ENCODE measurements around a stretch of chr6.

DNA sequence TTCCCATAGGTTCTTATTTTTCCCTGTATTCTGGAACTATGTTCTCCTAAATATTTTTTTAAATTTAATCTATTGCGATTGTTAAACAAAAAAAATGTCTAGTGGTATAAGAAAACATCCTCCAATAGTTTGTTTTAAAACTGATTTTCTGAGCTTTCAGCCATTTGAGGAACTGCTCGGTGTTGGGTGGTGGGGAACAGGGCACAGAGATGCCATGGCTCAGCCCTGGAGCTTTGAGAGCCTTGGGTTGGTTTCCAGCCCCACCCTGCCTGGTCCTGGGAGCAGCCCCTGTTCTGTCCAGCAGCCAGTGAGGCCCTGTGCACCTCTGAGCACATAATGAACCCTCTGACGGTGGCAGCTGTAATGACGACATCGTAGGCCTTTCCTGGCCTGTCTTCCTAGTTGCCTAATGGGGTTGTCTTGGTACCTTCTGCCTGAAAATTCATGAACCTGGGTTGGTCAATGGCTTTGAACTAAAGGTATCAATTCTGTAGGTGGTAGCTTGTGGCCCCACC lies 53.3 kb downstream of the TBC1D7 start:
- PRO-cap, result no peak
- RAMPAGE, long total RNA, 4 experiments, result no peak in any of the 4 experiments

- PRO-cap, result no peak
- RAMPAGE, long total RNA, 4 experiments, result no peak in any of the 4 experiments
These were observed 20.6 kb downstream of the TBC1D7 start for GRCh38 chr6:13307481-13308325.

- PRO-cap, result no peak
- RAMPAGE, long total RNA, 4 experiments, result no peak in any of the 4 experiments
These were observed 19.9 kb downstream of the TBC1D7 start for GRCh38 chr6:13308326-13308880.

DNA sequence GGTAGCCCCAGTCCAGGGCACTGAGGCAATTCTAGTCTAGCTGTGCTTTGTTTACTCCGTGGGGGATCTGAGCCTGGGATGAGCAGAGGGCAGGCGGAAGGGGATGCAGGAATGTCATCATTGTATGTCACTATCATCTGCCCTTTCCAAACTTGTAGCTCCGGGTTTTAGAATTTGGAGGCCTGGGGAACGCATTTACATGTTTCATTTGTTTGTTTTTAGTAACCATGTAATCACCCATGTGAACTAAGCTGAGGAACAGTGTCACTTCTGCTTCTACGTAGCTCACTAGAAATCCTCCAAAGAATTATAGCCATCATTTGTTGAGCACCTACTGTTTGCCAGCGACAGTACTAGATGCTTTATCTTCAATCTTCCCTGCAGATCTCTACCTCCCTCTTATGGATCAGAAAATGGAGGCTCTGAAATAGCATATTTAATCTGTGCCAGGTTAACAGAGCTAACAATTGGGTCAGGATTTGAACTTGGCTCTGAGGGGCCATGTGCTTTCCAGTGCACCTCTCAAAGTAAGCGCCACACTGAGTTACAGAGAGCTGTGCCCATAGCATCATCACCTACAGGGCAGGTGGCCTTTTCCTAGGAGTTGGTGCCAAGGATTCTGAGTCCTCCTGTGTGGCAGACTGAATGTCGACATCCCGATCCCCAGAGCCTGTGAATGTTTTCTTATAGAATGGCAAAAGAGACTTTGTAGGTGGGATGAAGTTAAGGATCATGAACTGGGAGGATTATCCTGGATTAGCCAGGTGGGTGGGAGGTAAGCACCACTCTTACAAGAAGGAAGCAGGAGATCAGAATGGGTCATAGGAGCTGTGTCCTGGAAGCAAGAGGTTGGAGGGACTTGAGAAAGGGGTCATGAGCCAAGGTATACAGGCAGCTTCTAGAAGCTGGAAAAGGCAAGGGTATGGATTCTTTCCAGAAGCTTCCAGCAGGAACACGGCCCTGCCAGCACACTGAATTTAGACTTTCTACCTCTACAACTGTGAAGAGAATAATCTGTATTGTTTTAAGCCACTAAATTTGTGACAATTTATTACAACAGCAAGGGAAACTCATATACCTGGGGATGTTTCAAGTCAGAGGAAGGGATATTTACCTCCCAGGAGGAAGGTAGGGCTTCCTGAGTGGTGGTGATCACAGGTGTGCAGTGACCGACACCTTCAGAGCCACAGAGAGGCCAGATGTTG lies 67.9 kb upstream of the TBC1D7 start:
- PRO-cap, result no peak
- RAMPAGE, long total RNA, 4 experiments, result no peak in any of the 4 experiments

GRCh38 chr6:13415065-13415719 lies 72.2 kb downstream of the GFOD1 start:
- PRO-cap, result no peak
- RAMPAGE, long total RNA, 4 experiments, result no peak in any of the 4 experiments

DNA sequence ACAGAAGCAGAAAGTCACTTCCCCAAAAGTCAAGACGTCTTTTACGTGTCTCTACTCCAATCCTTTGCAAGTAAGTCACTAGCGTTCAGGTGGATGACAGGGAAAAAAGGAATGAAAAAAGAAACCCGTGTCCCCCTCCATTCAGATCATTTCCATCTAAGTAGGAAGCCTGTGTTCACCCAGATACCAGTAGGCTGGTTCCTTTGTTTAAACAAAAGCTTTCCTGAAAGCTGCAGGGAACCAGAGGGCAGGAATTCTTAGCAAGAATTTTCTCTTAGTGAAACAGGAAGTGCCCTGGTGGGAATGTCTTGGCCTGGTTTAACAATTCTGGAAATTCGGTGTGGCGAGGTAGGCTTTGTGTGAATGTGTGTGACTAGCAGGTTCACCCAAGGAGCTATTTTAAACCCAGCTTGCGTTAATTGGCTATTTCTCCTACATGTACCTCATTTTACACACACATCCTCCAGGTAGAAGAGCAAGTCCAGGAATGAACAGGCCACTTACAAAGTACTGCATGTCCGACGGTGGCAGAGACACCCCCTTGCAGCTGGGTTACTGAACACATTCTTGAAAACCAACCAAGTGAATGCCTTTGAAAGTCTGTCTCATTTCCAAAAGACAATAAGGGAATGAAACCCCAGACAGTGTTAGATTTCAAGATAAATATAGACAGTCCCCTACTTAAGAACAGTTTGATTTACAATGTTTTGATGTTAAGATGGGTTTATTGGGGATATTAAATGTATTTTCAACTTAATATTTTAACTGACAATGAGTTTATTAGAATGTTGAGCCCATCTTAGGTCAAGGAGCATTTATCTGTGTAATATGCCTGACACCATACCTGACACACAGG lies 64.6 kb downstream of the GFOD1 start:
- PRO-cap, result no peak
- RAMPAGE, long total RNA, 4 experiments, result no peak in any of the 4 experiments

DNA sequence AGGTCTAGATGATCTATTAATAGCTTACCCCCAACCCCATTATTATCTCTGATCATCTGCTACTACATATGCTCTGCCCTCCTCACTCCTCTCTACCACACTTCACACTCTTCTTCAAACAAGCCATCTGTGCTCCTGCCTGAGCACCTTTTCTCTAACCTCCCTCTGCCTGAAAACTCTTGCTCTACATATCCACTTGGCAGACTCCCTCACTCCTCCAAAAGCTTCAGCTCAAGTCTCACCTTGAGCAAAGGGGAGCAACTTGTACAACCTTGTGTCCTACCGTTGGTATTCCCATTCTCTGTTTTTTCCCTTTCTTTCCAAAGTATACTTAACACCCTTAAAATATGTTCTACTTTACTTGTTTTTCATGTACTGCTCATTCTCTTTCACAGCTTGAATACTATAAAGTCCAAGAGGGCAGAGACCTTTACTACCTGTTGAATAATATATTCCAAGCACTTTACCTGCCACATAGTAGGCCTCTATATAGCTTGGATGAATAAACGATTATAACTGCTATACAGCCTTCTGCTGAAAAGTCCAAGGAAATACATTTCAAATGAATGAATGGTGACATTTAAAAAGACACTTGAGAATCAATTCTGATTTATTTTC lies 36.8 kb downstream of the NOL7 start:
- PRO-cap, result no peak
- RAMPAGE, long total RNA, 4 experiments, result start-site peak on the minus strand in 2 of 4 experiments, centred at positions 285 to 336 of the sequence, 27 to 74 reads per replicate

- PRO-cap, result no peak
- RAMPAGE, long total RNA, 4 experiments, result no peak in any of the 4 experiments
These were observed 2.3 kb downstream of the CD83 start for GRCh38 chr6:14119597-14120514.

GRCh38 chr6:14133703-14134223 lies 16.2 kb downstream of the CD83 start:
- PRO-cap, result no peak
- RAMPAGE, long total RNA, 4 experiments, result no peak in any of the 4 experiments

DNA sequence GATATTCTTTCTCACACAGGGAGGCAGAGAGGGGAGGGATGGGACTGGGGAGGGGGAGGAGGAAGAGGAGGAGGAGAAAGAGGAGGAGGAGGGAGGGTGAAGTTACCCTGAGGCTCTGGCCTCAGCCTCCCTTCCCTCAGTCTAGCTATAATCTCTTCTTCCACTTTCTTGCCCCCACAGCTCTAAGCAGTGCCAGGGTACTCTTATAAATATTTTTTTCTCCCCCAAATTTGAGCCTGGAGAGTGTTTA lies 141.2 kb downstream of the CD83 start:
- PRO-cap, result no peak
- RAMPAGE, long total RNA, 4 experiments, result no peak in any of the 4 experiments

- PRO-cap, result no peak
- RAMPAGE, long total RNA, 4 experiments, result no peak in any of the 4 experiments
These were observed 193.4 kb downstream of the CD83 start for GRCh38 chr6:14310816-14311447.

DNA sequence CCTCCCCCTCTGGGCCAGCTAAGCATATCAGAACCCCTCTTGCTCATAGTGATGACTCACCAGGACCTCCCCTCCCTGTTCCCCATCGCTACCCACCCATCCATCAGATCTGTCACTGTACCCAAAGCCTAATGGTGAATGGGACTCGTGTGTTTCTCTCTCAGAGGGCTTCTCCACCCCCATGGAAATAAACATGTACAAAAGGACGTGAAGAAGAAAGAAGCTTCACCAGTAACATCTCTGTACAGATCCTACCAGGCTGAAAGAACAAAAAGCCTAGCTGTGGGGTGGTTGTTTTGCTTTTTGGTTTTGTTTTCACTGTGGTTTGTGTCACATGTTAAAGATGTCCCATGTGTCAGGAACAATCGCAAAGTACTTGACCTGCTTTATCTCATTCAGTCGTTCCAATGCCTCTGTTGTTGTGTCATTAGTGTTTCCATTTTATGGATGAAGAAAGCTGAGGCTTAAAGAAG lies 518.5 kb downstream of the CD83 start:
- PRO-cap, result no peak
- RAMPAGE, long total RNA, 4 experiments, result no peak in any of the 4 experiments

GRCh38 chr6:14729095-14729590 lies 516.7 kb upstream of the JARID2 start:
- PRO-cap, result no peak
- RAMPAGE, long total RNA, 4 experiments, result no peak in any of the 4 experiments

- PRO-cap, result no peak
- RAMPAGE, long total RNA, 4 experiments, result no peak in any of the 4 experiments
These were observed 475.5 kb upstream of the JARID2 start for GRCh38 chr6:14770466-14770770.

DNA sequence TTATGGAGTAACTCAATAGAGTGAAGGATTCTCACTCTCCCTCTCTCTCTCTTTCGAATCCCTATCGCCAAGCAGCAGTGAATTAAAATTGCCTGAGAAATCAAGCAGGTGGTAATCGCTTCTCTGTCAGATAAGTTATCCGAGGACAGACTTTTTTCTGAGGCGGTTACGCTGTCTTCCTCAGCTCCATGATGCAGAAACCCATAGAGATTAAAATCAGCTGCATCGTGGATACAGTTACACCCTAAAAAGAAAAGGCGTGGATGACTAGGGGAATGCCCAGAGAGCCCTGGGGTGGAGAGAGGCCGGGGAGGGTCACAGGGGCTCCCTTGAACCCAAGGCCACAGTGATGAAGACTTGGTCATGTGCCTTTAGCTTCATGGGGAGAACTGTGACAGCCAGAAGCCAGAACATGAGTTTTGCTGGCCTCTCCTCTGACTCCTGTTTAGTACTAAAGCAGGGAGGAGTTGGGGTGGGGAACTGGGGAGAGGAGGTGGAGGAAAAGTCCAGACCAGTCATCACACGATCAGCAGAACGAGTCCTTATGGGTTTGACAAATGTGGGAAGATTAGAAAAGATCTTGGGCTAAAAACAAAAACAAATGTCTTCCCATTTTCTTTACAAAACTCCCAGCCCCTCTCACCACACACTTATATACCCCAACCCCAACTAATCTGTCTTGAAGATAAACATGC lies 138.7 kb upstream of the JARID2 start:
- PRO-cap, result no peak
- RAMPAGE, long total RNA, 4 experiments, result no peak in any of the 4 experiments

- PRO-cap, result no peak
- RAMPAGE, long total RNA, 4 experiments, result no peak in any of the 4 experiments
These were observed 4.8 kb downstream of the JARID2 start for GRCh38 chr6:15250493-15251209.

- PRO-cap, result no peak
- RAMPAGE, long total RNA, 4 experiments, result no peak in any of the 4 experiments
These were observed 21.0 kb downstream of the JARID2 start for GRCh38 chr6:15266730-15267339.

GRCh38 chr6:15267341-15268046 lies 21.6 kb downstream of the JARID2 start:
- PRO-cap, result no peak
- RAMPAGE, long total RNA, 4 experiments, result no peak in any of the 4 experiments

GRCh38 chr6:15273339-15273747 lies 27.5 kb downstream of the JARID2 start:
- PRO-cap, result no peak
- RAMPAGE, long total RNA, 4 experiments, result no peak in any of the 4 experiments

- PRO-cap, result no peak
- RAMPAGE, long total RNA, 4 experiments, result no peak in any of the 4 experiments
These were observed 108.2 kb downstream of the JARID2 start for GRCh38 chr6:15353893-15354573.

All from suprapubic skin (tissue), 4 donors.